T-cell (primary cell): ENCODE measurements around a stretch of chr14.

DNA sequence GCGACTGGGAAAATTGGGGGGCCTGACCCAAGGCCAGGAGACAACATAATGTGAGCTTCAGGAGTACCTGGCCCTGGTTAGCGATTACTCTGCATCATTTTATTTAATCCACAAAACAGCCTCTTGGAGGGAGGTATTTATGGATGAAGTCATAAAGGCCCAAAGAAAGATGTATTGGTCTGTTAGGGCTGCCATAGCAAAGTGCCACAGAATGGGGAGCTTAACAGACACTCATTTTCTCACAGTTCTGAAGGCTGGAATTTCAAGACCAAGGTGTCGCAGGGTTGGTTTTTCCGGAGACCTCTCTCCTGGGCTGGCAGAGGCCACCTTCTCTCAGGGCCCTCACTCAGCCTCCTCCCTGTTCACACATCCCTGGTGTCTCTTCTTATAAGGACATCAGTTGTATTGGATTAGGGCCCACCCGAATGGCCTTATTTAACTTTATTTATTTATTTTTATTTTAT lies 57.4 kb downstream of the LGMN start:
- PRO-cap, 7 experiments: no peak in any of the 7 experiments

- PRO-cap, 7 experiments: no peak in any of the 7 experiments
Measured at GRCh38 chr14:92706742-92707003, 41.8 kb downstream of the LGMN start.

DNA sequence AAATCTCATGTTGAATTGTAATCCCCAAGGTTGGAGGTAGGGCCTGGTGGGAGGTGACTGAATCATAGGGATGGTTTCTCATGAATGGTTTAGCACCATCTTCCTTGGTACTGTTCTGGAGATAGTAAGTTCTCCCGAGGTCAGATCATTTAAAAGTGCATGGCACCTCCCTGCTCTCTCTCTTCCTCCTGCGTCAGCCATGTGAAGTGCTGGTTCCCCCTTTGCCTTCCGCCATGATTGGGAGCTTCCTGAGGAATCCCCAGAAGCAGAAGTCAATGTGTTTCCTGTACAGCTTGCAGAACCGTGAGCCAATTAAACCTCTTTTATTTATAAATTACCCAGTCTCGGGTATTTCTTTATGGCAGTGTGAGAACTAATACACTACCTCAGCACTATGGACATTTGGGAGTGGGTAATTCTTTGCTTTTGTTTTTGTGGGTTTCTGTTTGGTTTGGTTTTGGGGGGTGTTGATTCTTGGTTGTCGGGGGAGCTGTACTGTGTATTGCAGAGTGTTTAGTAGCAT lies 4.9 kb upstream of the LGMN start:
- PRO-cap, 7 experiments: no peak in any of the 7 experiments

- PRO-cap, 7 experiments: no peak in any of the 7 experiments
Measured at GRCh38 chr14:92770309-92770766, 21.9 kb upstream of the LGMN start.

DNA sequence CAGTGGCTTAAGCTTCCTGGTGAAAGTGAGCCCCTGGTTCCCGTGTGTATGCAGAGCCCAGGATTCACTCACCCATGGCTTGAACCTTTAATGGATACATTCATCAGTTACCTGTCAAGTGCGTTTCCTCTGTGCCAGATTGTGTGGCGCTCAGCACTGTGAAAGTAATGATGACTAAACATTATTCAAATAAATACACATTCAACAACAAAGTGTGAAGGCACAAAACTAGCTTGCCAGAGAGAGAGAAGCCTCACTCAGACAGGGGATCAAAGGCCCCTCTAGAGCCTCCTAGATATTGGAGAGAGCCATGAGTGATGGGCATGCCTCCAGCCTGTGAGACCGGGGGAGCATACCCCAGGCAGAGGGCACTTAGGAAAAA lies 545 bp upstream of the CHGA start:
- PRO-cap, 7 experiments: no peak in any of the 7 experiments

- PRO-cap, 7 experiments: no peak in any of the 7 experiments
Measured at GRCh38 chr14:92964588-92965243, 41.8 kb downstream of the CHGA start.

DNA sequence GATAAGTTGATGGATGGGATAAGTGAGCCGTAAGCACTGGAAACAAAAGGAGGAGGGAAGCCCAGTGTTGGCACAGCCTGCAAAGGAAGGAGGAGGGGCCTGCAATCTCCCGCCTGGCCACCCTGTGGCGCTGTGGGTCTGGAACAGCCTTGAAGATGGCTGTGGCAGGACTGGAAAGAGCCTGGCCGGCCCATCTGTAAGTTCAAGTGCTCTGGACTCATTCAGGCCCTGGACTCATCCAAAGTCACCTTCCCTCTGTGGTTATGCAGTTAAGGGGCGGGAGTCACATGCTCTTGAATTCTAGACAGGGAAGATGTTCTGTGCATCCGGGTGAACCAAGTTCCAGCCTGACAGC lies 50.3 kb downstream of the CHGA start:
- PRO-cap, 7 experiments: no peak in any of the 7 experiments

GRCh38 chr14:93044139-93044562 lies 71.6 kb downstream of the ITPK1 start:
- PRO-cap, 7 experiments: no peak in any of the 7 experiments

- PRO-cap, 7 experiments: no peak in any of the 7 experiments
Measured at GRCh38 chr14:93045895-93046980, 69.5 kb downstream of the ITPK1 start.

DNA sequence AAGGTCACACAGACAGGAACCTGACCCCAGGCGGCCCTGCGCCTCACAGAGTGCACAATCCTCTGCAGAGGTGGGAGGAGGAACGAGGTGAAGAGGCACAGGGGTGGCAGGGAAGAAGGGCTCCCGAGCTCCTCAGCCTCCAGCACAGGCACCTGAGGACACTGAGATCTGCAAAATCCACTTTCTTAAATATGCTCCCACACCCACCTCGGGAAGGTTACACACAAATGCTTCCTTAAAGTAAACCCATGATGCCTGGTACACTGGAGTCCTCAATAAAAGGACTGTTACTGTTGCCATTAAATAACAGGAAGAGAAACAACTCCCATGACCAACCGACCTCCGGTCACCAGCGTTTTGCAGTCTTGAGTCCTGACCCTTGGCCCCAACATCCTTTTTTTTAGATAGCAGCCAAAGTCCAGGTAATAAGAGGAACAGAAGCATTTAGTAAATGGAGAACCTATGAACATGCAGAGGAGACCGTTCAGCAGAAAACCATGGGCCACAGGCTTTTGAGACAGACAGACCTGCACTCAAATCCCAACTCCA lies 42.4 kb downstream of the ITPK1 start:
- PRO-cap, 7 experiments: no peak in any of the 7 experiments

DNA sequence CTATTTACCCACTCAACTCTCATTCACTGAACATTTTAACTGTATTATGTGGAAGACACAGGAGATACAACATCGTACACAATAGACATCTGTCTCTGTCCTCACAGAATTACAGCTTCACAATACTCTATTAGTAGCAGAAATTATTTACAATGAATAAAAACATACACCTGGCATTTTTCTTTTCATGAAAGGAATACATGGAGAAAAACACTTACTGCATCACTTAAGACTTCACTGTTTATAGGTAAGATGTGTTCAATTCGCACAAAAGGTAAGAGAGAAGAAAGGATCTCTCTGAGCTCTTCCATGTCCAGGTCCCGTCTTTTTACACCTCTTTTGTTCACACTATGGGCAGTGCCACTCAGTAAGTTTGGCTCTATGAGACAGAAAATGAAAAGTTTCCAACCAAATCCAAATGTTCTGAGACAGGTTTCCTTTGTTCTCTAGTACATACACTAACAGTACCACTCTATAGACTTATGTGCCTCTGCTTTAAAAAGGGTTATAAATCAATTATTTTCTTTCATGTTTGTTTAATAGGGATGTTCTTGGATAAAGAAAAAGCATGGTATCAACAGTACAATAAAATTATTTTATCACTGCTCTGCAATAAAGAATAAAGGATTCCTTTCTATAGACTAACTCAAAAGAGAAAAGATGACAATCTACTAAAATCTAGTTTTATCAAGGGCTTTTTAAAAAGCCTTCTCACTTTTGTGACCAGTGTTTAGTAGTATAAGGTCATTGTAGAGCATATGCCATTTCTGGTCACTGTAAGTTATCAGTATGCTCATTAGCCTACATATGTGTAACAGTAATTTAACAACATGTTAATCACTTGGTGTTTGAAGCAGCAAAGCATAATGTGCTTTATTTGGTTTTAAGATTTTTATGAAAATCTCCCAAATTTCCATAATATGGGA lies 50.2 kb downstream of the UBR7 start:
- PRO-cap, 7 experiments: no peak in any of the 7 experiments

DNA sequence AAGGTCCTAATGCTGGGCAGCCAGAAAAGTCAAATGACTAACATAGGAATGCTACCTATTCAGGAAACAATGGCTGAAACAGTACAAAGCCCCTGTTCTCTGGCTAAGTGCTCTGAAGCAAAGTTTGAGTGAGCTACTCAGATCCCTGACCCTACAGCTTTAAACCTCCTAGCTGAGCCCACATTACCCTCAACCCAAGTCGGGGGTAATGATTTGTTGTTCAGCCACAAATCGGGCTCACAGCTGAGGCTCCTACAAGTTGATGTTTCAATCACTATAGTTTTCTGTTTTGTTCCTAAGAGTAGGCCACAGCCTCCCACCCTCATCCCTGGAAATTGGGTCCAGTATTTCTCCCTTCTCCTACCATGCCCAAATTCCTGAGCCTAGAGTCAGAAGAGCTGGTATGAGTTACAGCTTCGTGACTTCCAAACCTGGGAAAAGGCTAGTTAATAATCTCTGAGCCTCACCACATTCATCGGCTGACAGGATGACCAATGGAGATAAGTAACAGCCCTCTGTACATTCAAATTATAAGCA lies 46.5 kb downstream of the BTBD7 start:
- PRO-cap, 7 experiments: no peak in any of the 7 experiments

- PRO-cap, 7 experiments: no peak in any of the 7 experiments
Measured at GRCh38 chr14:93295779-93296560, 36.9 kb downstream of the BTBD7 start.

GRCh38 chr14:93329849-93330911 lies 2.7 kb downstream of the BTBD7 start:
- PRO-cap, 7 experiments: no peak in any of the 7 experiments

- PRO-cap, 7 experiments: no peak in any of the 7 experiments
Measured at GRCh38 chr14:93759458-93760481, 28.5 kb downstream of the PRIMA1 start.

- PRO-cap, 7 experiments: peak in 7 of 7 experiments; most common plus-strand start chr14:93959734 (in 7); most common minus-strand start chr14:93959387 (in 4)
Measured at GRCh38 chr14:93959212-93959897, 17.0 kb downstream of the ASB2 start.

GRCh38 chr14:94031485-94031861 lies 5.3 kb downstream of the OTUB2 start:
- PRO-cap, 7 experiments: no peak in any of the 7 experiments

- PRO-cap, 7 experiments: no peak in any of the 7 experiments
Measured at GRCh38 chr14:94175473-94175974, 1.4 kb downstream of the PPP4R4 start.

DNA sequence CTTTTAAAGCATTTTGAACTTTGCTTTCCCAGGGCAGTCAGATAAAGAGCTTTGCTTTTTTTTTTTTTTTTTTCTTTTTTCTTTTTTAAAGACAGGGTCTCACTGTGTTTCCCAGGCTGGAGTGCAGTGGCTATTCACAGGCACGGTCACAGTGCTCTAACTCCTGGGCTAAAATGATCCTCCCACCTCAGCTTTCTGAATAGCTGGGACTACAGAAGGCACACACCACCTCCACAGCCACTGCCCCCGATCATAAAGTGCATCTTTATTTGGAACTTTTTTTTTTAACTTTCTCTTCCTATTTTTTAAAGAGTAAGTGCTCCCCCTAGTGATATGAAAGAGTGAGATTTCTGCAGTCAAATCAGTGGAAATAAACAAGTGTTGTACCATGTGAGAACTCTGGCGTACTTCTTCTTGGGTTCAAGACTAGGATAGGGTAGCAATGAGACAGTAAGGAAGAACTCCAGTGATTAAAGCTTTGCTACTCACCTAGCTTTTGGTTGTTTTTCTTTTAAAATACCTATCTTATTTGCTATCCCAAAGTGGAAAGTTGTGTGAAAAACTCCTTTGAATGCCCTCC lies 6.5 kb downstream of the PPP4R4 start:
- PRO-cap, 7 experiments: peak in 2 of 7 experiments; most common plus-strand start position 355 of the sequence (in 1)

GRCh38 chr14:94305743-94306462 lies 12.8 kb upstream of the SERPINA10 start:
- PRO-cap, 7 experiments: no peak in any of the 7 experiments